Endometrial microvascular endothelial cells (primary cell): ENCODE measurements around a stretch of chr6.

DNA sequence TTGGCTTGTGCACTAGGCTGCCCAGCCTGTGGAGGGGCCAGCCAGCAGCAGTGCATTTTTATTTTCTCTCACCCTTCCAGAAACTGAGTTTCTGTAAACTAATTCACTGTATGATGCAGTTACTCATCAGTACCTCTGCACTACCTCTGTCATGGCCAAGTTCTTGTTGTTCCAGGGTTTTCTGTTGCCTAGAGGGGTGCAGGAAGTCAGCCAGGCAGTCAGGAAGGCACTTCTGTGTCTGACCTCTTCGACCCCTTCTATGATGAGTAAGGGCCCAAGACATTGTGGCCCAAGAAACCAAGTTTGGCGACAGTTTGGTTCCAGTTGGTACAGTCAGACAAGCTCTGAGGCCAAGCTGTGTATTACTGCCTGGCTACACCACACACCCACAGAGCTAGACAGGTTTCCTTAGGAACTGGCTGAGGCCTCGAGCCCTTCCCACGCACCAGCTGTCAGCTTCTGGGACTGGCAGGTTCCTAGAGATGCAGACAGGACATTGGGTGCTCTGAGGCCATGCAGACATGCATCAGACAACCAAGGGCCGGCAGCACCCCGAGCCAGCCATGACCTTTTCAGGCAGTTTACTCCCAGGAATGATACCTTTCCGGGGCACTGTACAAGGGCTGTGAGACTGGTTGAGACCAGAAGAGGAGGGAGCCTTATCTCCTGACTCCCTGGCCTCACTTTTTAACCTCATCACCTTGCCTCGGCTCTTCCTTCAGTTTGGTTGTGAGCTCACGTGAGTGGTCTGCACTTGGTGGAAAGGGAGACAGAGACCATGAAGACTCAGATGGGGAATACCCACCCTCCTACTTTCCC lies 41.1 kb downstream of the TRAF3IP2 start:
- RAMPAGE, long total RNA = no peak

- RAMPAGE, long total RNA = no peak
Observed at GRCh38 chr6:111566767-111567769, 38.6 kb downstream of the TRAF3IP2 start.

GRCh38 chr6:111615044-111615582 lies 9.4 kb upstream of the TRAF3IP2 start:
- RAMPAGE, long total RNA = no peak

DNA sequence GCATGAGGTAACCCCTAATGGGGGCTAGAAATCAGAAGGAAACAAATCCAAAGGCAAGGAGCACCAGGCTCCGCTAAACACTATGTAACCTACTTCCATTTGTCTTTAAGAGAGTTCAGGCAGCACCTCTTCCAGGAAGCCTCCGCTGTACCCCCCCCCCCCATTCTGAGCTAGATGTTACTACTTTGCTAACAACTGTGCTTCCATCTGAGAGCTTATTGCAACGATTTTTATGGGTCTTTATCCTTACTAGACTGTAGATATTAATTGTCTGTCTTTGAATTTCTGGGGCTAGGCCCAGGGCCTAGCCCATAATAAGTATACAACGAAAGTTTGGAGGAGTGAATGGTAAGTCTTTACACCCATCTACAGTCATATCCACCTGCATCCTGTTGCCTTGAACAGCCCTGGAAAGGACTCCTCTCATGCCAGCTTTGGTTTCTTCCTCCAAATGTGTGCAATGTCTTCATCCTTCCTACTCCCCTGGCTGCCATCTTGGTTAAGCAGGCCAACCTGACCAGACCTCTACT lies 49.3 kb upstream of the TRAF3IP2 start:
- RAMPAGE, long total RNA = no peak

- RAMPAGE, long total RNA = no peak
Observed at GRCh38 chr6:111674271-111674851, 68.7 kb upstream of the TRAF3IP2 start.

DNA sequence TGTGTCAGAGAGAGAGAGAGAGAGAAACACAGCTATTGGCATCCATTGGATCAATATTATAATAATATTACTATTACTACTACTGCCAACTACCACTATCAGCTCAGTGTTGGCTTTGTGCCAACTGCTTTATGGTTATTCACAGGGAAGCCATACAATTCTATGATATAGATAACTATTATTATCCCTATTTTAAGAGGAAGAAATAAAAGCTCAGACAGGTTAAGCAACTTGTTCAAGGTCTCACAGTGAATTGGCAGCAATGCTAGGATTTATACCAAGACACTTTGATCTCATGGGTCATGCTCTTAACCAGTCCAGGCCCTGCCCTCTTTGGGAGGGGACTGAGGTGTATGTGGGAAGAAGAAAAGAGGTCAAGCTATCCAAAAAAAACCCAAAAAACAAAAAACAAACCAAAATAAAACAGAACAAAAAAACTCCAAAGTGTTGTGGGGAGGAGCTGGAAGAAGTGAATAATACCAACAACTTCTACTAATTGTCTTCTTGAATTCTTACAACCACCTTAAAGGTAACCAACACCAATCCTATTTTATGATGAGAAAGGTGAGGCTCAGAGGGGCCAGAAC lies 82.1 kb upstream of the TRAF3IP2 start:
- RAMPAGE, long total RNA = no peak

DNA sequence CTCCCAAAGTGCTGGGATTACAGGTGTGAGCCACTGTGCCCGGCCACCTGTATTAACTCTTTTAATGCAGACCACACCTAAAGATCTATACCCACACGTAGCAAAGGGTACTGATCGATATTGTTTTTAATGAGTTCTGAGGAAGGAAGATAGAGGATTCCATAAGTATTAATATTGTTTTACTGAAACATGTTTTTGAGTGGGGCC lies 92.6 kb upstream of the TRAF3IP2 start:
- RAMPAGE, long total RNA = no peak

DNA sequence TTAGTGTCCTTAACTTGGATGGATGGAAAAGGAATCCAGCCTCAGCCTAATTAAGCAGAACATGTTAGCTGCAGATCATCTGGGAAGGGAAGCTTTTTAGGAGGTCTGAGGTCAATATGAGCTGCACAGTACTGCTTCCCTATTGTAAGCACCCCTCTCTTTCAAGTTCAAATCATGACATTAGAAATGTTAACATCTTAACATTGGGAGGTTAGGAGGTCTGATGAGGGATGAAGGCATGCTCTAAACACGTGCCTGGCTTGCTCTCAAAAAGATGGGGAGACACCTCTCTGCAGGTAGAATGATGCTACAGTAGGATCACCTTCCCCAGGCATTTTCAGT lies 102.6 kb upstream of the TRAF3IP2 start:
- RAMPAGE, long total RNA = no peak

GRCh38 chr6:111747312-111747879 lies 125.9 kb downstream of the FYN start:
- RAMPAGE, long total RNA = no peak

DNA sequence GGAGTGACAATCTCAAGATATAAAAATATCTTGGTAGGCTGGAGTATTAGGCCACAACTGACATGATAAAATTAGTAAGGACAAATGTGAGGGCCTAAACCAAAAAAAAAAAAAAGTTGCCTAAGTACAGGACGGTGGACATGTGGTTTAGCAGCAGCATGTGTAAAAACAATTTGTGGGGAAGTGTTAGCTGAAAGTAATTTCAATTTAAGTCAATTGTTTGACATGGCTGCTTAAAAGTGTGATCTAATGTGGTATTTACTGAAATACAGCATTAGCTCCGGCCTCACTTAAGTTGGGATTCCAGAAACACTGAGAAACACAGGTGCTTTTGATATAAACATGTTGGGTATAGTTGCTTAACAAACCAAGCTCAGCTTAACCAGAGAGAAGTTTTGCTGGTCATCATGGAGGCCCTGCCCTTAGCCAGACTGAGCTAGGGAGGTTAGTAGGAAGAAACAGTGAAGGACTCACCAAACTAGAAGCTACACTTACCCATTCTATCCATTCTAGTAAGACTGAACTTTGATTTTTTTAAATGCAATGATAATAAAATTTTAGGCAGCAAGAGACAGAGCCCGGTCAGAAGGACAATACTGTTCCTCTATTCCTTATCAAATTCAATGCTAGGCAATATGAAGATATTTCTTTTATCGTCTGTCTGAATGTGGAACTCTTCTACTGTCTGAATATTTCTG lies 119.6 kb downstream of the FYN start:
- RAMPAGE, long total RNA = no peak

DNA sequence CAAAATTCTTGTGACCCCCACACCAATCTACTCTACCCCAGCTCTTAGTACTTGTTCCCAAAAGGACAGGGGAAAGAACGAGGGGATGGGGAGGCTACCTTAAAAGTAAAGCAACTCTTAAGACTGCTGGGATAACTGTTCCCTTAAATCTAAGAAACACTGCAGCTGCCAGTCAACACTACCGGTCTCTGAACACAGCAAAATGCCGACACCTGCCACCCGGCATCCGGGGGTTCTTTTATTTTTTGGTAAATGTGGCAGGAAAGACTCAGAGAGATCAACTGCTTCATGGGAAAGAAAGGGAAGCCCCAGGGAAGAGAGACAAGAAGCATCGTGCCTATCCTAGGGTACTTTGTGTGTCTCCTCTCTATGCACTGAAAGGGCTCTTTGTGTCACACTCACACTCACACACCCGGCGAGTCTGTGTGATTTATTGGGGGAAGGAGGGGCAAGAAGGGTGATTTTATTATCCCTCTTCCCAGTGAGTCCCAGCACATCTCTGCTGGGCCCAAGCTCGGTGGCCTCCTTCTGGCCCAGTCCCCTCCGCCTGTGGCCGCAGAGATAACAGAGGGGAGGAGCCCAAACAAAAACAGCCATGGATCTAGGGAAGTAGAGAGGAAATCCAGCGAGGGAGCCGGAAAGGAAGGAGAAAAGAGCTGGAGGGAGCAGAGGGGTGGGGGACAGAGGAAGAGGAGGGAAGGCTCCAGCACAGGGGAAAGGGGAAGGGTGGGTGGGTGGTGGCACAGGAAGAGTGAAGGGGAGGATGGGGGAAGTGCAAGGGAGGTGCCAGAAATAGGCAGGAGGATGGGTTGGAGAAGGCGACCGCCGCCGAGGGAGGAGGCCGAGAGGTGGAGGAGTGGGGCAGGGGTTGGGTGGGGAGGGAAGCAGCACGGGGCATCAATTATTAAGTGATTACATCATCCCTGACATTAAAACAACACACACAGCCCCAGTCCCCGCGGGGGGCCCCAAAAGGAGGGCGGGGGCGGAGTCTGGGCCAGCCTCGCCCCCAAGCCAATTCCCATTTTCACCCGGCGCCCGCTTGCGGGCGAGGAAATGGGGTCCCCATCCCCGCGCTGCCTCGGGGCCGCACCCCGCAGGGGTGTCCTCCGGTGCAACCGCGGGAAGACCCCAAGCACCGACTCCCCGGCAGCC lies 1.2 kb downstream of the FYN start:
- RAMPAGE, long total RNA = no peak

DNA sequence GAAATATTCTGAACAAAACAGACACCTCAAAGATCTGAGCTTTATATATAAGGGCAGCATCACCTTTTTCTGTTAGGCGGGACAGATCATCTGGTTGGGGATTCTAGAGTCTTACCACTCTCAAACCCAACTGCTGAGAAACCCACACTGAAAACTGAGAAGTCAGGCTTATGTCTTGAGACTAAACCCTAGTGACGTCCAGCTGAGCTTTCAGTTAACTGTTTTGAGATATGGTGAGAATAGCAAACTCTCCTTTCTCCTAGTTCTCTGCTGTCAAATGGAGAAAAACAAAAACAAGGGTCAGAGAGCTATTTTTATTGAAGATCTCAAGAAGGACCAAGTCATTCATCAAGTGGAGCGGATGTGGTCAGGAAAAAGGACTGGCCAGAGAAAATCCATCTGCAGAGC lies 63.6 kb upstream of the CCN6 start:
- RAMPAGE, long total RNA = no peak

DNA sequence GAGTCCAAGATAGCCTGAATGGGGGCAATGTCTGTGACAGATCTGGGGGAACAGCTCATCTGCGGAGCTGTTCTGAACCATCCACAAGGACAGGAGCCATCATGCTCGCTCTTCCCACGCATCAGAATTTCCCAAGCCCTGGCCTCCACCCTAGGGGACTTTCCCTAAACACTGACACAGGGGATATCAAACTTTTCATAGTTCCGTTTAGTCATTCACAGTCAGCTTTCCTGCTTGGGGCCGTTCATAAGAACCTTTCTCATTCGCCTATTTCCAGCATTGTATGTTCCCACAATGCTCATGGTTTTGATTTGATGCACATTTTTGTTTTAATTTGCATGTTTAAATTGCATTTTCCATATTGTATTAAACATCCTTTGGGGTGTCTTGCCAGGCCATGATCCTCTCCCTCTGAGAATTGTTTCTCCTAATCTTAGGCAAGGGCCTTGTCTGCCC lies 37.5 kb upstream of the CCN6 start:
- RAMPAGE, long total RNA = no peak

GRCh38 chr6:112191441-112192026 lies 62.8 kb downstream of the LAMA4 start:
- RAMPAGE, long total RNA = no peak

DNA sequence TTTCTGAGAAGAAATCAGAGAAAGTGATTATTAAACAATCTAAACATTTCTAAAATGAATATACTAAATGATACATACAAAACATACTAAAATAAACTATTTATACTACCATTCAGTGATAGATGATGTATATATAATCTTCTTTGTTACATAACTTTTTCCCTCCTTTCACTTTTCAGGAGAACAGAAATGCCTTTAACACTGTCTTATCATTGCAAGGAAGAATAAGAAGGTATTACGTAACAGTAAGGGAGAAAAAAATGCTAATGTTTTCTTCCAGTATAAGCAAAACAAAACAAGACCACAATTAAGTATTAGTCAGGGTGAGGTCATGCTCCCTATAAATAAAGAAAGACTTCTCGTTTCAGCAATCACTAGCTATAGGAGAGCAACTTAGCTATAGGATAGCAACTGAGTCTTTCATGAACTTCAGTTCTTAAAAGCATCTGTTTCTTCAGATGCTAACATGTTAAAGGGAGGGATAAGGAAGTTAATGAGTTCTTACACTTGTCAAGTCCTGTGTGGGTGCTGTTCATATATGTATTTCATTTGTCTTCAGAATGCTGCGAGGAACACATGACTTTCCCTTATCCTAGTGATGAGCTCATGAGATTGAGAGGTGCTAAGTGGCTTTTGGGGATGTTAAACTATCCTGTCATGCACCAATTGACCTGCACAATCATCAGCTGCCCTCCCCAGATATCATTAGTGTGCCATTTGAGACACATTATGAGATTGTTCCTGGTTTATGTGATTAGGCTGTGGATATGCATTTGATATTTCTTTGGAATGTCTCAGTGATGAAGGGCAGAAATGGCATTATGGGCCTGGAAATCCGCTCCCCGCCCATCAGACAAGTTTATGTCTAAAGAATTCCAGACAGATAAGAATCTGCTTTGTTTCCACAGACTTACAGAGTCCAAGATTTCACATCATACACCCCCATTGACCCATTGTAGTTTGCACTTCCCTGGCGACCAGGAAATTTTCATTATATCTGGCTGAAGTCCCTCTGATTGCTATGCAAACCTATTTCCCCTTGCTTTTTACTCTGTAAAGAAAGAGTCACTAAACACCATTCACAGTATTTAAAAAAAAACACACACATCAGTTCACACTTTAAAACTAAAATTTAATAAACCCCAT lies 37.5 kb downstream of the LAMA4 start:
- RAMPAGE, long total RNA = no peak

GRCh38 chr6:112223867-112224396 lies 30.4 kb downstream of the LAMA4 start:
- RAMPAGE, long total RNA = no peak

DNA sequence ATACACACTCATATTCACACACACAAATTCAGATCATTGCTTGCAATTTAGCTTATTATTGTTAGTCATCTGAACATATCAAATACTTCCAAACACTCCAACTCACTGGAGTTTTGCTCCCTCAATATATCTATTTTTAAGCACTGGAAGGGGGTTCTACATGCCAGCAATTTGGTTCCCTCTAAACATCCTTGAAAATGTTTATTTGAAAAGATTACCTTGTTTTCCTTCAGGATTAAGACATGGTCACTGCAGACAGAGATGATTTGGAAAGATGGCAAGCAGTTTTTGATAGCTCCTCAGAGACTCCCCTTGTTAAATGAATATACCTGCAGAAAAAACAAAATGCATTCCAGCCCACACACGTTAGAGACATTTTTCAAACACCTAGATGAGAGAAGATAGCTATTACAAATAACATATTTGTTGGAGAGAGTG lies 424.0 kb upstream of the MARCKS start:
- RAMPAGE, long total RNA = no peak

GRCh38 chr6:113632091-113632776 lies 224.9 kb upstream of the MARCKS start:
- RAMPAGE, long total RNA = no peak

DNA sequence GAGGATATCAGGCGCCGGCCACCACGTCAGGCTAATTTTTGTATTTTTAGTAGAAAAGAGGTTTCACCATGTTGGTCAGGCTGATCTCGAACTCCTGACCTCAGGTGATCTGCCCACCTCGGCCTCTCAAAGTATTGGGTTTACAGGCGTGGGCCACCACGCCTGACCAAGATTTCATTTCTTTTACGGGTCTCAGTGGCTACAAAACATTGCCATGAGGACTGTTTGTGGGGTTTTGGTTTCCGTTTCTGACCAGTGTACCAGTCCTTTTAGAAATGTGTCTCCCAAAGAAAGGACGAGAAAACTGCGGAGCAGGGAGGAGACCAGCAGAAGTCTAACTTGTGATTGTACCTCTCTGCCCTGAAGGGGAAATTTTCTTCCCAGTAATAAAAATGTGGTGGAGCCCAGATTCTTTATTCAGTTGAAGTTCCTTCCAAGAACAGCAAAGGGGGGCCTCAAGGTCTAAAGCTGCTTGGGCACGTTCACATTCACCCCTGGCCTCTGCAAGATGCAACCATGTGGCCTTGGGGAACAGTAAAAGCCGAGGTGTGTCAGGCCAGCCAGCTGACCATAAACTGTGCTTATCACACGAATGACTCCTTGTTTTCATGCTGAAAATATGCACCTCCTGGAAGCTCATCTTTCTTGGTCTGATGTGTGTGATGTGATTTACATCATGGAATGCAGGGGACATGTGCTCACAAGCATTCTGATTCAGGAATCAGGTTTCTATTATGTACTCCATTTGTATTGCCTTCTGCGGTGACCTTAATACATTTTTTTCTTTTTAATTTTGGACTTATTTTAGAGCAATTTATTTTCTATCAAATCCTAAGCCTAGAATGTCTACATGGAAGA lies 211.7 kb upstream of the MARCKS start:
- RAMPAGE, long total RNA = no peak

DNA sequence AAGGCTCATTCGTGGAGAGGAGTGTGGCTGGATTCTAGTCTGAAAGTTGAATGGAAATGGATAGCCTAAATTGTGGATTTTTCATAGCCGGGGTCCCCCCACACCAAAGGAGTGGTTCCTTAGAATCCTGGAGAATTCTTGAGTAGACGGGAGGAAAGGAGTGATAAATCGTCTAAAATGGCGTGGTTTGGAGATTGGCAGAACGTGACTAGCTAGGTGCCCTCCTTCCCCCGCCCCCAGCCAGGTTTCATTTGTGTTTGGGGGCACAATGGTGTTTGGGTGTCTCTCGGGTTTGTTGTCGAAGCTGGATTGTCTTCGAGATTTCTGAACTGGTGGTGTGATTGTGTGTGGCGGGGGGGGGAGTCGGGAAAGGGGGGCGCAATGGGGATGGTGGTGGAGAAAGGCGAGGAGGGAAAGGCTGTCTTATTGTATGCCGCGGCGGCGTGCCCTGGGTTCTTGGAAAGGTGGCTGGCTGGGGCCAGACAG lies 813 bp downstream of the MARCKS start:
- RAMPAGE, long total RNA = no peak